GM23338 (cell line): ENCODE data around the gene GCNA.

DNA sequence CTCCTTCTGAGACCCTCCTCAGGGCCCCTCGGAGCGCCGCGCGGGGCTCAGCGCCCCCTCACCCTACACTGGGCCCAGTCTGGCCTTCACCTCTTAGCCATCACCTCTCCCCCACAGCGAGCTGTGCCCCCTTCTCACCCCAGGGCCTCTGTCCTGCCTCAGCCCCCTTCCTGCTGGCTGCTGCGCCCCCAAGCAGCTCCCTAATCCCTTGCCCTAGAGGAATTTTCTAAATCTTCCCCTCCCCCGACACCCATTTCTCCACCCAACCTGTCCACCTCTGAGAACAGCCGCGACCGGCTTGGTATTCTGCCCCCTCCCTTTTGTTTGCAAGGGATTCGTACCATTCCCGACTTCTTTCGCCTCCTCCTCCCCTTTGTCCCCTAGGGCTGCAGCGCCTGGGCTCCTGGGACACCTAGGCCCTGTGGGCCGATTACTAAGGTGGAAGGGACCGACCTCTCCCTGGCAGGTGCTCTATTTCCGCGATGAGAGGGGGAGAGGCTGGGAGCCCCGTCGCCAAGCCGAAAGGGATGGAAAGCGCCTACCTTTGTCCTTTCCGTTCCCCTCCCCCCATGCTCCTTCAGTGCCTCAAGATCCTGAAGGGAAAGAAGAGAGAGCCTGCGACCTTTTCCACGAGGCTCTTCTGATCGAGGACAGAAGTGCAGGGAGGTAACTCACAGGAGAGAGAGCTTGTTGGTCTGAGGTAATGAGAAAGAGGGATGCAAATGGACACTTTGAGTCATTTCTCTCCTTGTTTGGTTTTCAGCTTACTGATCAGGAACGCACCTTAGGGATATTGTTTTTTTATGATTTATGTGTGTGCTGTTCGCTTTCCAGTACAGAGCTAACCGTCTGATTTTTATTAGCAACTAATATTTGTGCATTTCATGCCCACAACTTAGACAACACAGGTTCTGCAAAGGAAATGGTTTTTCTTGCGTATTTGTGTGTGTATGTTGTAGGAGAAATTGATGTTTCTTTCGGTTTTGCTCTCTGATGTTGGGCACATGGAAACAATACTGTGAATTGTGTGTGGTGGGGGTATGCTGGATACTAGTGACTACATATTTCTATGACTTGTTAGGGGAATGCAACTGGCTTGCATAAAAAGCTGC is 11.1 kb downstream of the DLG3 start:
- PRO-cap, result bidirectional peak, plus-strand start at position 411 of the sequence, minus-strand start at position 322 of the sequence
- RAMPAGE, long total RNA, result no peak

DNA sequence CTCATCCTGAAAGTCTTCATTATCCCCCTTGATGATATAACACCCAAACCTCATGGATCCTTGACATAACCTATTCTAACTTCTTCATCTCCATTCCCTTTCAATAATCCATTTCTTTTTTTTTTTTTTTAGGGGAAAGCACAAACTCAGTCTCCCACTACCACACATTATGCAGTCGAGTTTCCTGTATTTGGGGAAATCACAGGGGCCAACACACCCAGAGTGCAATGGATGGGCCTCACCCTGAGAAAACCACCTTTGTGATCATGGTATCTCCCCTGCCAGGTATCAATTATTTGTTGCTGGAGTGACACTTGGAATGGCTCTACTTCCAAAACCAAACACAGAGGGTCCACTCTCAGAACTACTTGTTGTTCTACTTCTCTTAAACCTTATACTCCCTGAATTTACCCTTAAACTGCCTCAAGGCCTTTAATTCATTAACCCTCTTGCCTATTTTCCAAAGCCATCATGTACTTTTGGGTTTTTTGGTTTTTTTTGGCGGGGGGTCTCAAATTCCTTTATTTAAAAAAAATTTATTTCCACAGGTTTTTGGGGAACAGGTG is 47.9 kb downstream of the SNX12 start:
- PRO-cap, result no peak
- RAMPAGE, long total RNA, result no peak

DNA sequence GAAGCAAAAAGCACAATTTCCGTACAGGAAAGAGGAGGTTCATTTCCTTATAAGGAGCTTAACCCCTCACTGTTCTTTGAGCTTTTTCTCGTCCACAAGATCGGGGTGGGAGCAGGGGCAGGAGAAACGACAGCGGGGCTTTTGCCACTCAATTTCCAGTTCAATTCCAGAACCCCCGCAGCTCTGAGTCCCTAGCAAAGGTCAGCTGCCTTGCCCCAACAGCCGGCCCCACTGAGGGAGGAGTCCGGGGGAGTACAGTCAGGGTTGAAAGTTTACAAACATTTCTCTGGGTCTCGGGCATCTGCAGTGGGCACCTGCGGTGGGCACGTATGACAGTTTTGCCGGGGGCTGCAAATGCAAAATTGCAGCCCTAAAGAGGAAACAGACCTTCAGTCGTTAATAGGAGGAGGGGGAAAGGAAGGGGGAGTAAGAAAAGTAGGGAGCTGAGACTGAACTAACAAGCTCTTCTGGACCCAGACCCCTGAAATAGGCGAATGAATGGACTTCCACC is 37.8 kb downstream of the NLGN3 start:
- PRO-cap, result bidirectional peak, plus-strand start at position 97 of the sequence, minus-strand start at position 185 of the sequence; unidirectional peak, minus-strand start at position 496 of the sequence
- RAMPAGE, long total RNA, result no peak

- PRO-cap, result bidirectional peak, plus-strand start at chrX:71283932, minus-strand start at chrX:71284041; bidirectional peak, plus-strand start at chrX:71284122, minus-strand start at chrX:71284121
- RAMPAGE, long total RNA, result no peak
Measured at GRCh38 chrX:71283780-71284588, 549 bp downstream of the NONO start.

- PRO-cap, result no peak
- RAMPAGE, long total RNA, result no peak
Measured at GRCh38 chrX:71573999-71575039, 3.9 kb upstream of the GCNA start.

GRCh38 chrX:71577754-71578568 is at the start of gene GCNA:
TSS of gene GCNA (plus strand) at chrX:71578437.
- PRO-cap, result unidirectional peak, plus-strand start at chrX:71578437
- RAMPAGE, long total RNA, result no peak

GRCh38 chrX:72062745-72063348 is 118.7 kb upstream of the PIN4 start:
- PRO-cap, result no peak
- RAMPAGE, long total RNA, result no peak

DNA sequence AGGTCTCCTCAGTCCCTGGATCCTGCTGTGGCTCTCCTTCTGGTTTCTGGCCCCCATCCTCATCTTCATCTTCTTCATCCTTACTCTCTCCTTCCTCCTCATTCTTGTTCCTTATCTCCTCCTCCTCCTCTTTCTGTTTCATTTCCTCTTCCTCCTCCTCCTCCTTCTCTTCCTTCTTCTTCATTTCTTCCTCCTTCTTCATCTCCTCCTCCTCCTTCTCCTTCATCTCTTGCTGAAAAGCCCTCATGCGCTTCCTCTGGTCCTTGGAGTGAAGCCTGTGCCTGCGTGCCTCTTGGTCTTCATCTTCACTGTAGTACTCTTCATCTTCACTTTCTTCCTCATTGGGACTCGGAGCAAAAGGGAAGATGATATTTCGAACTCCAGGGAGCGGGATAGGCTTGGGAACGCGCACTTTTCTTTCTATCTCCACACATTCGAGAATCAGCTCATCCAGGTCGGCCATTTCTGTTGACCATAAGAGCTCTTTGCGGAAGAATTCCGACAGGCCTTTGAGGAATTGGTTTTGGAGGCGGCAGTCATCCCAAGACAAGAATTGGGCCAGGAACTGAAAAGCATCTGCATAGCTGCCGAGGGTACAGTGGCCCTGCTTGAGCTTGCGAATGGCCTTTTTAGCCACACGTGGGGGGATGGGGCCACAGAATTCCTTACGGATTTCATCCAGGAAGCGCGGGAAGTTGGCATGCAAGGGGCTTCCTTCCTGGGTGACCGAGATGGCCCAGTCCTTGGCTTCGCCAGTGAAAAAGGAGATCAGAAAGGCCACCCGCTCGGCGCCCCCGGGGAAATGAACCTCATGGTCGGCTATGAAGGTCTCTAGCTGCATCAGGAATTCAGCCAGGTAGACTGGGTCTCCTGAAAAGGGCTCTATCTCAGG is 51.1 kb upstream of the PIN4 start:
- PRO-cap, result no peak
- RAMPAGE, long total RNA, result no peak

DNA sequence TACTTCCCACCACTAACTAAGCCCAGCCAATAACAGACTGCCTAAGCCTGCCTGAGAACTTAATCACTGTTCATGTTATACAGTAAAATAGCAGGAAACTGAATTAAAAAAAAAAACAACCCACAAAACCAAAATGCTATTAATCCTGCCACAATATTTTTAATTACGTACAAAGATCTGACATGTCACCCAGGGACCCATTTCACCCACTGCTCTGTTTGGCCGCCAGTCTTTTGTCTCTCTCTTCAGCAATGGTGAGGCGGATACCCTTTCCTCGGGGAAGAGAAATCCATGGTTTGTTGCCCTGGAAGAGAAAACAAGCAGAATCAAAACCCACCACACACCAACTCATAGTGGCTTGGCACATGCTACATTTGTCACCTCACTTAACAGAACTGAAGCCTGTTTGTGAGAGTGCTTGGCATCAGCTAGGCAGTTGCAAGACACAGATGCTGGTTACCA is 4.5 kb downstream of the RPS4X start:
- PRO-cap, result no peak
- RAMPAGE, long total RNA, result no peak

DNA sequence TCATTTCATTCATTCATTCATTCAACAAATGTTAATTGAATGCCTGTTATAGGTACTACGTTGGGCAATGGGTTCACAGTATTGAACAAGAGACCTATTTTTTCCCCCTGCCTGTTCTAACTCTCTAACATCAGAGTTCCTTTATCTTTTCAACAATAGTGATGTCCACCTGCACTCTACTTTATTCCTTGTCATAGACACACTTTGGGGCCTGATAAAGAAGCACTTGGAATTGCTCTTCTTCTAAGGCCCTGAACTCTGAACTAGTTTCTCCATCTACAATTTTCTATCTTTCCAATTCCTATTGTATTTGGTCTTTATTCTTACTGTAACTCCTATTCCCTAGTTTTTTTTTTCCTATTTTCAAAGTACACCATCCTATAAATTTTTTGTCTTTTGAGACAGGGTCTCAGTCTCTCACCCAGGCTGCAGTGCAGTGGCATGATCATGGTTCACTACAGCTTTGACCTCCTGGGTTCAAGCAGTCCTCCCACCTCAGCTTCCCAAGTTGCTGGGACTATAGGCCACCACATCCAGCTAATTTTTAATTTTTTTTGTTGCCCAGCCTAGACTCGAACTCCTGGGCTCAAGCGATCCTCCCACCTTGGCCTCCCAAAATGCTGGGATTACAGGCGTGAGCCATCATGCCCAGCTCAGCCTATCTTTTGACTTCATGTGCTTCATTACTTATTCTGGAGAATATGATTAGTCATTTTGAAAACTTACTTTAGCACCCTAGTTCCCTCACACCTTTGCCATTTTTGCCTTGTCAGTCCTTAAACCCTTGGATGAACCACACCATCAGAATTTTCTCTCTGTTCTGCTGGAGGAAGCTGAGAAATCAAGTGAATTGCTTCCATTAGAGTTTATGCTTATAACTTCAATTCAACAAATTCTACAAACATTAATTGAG is 103.6 kb downstream of the HDAC8 start:
- PRO-cap, result no peak
- RAMPAGE, long total RNA, result no peak

DNA sequence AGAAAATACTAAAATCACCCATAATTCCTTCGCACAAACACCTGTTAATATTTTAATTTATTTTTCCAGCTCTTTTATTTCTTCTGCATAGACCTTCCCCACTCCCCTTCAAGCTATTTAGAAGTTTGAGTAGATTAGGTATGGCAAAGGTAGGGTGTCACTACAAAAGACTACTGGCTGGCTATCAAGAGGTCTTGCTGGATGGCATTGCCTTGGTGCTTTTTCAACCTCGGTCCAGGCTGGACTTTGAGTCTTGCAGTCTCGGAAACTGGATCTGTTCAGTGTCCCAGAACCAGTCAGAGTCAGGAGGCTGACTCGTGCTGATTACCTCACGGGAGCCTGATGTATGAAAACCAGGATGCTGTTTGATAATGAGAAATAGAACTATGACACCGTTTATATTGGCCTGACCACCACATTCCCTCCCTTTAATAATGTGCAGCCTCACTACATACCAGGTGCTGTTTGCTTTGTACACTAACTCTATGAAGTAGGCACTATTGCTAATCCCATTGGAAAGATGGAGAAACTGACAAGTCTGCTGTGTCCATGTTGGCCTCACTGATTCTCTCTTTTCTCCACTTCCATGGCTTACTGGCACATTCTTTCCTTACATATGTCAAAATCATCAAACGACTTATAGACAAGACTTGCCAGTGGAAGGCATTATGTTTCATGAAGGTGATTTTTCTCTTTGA is 2.7 kb upstream of the PHKA1 start:
- PRO-cap, result no peak
- RAMPAGE, long total RNA, result no peak

- PRO-cap, result no peak
- RAMPAGE, long total RNA, result no peak
Measured at GRCh38 chrX:73826447-73826960, 263.5 kb downstream of the CHIC1 start.

- PRO-cap, result no peak
- RAMPAGE, long total RNA, result no peak
Measured at GRCh38 chrX:73852040-73852507, 289.1 kb downstream of the CHIC1 start.

- PRO-cap, result no peak
- RAMPAGE, long total RNA, result no peak
Measured at GRCh38 chrX:74004008-74004926, 299.7 kb upstream of the ZCCHC13 start.

- PRO-cap, result no peak
- RAMPAGE, long total RNA, result no peak
Measured at GRCh38 chrX:74054836-74055524, 249.0 kb upstream of the ZCCHC13 start.

DNA sequence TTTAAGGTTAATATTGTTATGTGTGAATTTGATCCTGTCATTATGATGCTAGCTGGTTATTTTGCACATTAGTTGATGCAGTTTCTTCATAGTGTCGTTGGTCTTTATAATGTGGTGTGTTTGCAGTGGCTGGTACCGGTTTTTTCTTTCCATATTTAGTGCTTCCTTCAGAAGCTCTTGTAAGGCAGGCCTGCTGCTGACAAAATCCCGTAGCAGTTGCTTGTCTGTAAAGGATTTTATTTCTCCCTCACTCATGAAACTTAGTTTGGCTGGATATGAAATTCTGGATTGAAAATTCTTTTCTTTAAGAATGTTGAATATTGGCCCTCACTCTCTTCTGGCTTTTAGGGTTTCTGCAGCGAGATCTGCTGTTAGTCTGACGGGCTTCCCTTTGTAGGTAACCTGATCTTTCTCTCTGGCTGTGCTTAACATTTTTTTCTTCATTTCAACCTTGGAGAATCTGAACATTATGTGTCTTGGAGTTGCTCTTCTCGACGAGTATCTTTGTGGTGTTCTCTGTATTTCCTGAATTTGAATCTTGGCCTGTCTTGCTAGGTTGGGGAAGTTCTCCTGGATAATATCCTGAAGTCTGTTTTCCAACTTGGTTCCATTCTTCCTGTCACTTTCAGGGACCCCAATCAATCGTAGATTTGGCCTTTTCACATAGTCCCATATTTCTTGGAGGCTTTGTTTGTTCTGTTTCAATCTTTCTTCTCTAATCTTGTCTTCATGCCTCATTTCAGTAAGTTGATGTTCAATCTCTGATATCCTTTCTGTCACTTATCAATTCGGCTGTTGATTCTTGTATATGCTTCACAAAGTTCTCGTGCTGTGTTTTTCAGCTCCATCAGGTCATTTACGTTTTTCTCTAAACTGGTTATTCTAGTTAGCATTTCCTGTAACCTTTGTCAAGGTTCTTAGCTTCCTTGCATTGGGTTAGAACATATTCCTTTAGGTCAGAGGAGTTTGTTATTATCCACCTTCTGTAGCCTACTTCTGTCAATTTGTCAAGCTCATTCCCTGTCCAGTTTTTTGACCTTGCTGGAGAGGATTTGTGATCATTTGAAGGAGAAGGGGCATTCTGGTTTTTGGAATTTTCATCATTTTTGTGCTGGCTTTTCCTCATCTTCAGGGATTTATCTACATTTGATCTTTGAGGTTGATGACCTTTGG is 227.5 kb upstream of the ZCCHC13 start:
- PRO-cap, result no peak
- RAMPAGE, long total RNA, result no peak

GRCh38 chrX:74205439-74206032 is 98.4 kb upstream of the ZCCHC13 start:
- PRO-cap, result no peak
- RAMPAGE, long total RNA, result no peak

DNA sequence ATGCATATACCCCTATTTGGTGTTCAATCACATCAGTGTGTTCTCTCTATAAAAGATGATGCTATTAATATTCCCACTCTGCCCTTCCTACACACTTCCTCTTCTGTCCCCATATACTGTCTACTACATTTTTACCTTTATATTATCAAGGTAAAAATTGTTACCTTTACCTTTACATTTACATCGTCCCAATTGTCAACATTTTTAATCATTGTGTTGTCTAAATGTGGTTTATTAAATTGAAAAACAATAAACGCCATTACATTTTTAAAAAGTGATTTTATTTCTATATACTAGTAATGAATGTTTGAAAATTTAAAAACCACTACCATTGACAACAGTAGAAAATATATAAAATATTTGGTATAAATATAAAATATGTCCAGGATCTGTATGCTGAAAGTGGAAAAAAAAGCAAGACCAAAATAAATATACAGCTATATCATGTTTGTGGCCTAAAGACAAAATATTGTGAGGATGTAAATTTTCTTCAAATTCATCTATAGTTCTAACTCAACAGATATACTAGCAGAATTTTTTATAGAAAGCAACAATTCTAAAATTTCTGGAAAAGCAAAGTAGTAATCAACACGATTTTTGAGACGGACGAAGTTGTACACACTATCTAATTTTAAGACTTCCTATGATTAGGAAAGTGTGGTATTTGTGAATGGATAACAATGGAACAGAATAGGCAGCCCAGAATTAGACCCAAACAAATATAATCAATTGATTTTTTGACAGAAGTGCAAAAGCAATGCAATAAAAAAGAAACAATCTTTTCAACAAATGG is 94.1 kb upstream of the ZCCHC13 start:
- PRO-cap, result no peak
- RAMPAGE, long total RNA, result no peak

DNA sequence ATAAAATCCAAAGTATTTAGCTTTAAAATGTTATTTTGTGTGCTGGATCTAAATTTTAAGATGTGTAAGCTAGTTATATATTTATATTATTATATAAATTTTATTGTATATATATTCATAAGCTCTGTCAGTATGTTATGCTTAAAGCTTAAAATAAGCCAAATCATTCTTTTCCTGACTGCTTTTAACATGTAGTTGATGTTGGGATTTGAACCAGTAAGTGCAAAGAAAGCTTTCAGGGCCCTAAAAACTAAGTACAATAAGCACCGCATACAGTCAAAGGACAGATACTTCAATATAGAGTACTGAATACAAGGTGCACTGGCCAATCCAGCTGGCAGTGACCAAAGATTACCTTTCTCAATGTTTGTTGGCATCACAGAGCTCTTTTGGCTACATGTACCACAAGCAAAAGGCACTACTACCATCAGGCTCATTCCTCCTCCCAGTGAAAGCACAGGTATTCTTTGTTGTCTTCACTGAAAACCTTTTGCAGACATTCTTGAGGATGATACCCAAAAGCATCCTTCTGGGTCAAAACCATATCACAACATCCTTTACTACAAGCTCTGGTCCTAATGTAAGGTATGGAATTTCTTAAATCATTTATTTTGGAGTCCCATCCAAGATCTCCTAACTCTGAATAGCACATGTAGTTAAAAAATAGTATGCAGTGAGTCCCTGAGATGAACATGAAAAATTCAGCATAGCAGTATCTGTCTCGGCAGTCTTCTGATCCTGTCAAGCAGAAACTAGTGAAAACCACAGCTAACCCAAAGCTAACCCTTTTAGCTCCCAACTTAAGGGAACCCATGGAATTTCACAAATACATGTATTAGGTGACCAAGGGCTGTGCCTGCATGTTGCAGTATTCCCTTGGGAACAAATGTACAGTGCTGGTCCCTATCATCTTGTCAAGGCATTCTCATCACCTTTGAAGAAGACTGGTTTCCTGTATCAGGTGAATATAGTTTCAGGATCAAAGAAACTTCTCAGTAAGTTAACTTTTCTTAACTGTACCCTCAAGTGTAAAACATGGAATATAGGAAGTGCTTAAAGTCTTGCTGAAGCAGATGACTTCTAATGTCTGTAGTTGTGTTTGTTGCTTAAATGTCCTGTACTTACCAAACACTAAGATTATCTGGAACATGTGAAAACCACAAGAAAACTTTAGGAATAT is 65.0 kb upstream of the ZCCHC13 start:
- PRO-cap, result no peak
- RAMPAGE, long total RNA, result no peak

DNA sequence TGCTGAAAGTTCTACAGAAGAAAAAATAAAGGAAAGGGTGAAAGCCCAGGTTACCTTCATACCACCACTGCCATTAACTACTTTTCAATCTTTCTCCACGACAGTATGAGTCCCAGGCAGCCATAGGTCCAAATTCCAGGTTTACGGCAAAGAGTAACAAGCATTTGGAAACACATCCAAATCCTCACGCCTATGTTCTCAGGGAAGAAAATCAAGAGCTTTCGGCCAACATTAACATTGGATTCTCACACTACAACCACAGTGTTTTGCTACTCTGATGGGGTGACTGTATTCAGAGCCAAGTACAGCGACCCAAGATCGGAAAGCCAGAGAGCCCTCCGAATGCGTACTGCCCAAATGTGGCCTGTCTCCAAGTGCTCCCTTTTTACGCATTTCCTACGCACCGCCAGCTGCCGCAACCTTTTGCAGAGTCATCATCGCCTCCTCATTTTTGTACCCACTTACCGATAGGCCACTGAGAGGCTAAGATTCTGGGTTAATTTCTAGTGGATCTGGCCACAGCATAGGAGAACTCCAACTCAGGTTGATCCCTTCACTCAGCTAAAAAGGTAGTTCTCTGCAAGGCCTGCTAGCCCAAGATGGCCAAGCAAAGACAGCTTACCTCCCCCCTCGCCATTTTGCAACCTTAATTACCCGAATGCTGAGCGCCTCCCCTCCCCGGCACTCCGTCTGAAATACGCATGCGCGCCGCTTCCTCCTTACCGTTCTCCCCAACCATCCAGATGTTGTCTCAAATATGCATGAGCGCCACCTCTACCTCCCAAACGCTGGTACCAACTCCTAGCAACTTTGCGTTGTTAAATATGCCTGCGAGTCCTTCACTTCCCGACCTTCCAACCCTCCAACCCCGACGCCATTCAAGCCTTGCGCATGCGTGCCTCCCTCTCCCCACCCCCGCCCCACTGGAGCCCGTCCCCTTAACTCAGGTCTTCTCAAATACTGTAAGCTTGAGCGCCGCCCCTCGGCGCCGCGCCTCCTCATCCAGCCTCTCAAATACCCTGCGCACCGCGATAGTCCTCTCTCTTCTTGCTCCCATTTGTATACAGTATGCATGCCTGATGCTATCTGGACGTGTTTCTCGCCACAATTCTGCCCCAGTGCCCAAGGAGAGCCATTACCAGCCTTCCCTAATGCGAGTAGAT is 11.9 kb upstream of the ZCCHC13 start:
- PRO-cap, result bidirectional peak, plus-strand start at position 460 of the sequence, minus-strand start at position 346 of the sequence; bidirectional peak, plus-strand start at position 1,040 of the sequence, minus-strand start at position 880 of the sequence
- RAMPAGE, long total RNA, result no peak